Metastatic Breast Carcinoma in the Brain (tissue), 10 donors: ENCODE results near the gene CHST1.

DNA sequence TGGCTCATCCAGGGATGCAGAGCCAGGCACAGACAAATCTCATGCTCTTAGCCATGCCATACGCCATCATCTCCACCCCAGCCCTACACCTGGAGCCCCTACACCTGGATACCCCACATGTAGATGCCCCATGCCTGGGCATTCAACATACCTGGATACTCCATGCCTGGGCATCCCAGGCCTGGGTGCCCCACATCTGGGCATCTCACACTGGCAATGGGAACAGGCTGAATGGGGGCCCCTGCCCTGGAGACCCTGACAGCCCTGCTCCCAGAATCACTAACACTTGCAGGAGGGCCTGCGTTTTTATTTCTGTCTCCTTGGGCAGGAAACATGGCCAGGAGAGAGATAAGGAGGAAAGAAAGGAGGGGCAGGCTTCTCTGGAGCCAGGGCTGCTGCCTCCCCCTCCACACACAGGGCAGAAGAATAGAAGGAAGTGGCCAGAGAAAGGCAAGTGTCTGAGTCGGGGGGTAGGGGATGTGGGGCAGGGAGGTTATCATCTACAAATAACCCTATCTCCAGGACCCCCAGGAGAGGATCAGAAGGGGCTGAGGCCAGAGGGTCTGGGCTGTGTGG lies 25.6 kb upstream of the TSPAN18 start:
- PRO-cap, 10 experiments: no peak in any of the 10 experiments

DNA sequence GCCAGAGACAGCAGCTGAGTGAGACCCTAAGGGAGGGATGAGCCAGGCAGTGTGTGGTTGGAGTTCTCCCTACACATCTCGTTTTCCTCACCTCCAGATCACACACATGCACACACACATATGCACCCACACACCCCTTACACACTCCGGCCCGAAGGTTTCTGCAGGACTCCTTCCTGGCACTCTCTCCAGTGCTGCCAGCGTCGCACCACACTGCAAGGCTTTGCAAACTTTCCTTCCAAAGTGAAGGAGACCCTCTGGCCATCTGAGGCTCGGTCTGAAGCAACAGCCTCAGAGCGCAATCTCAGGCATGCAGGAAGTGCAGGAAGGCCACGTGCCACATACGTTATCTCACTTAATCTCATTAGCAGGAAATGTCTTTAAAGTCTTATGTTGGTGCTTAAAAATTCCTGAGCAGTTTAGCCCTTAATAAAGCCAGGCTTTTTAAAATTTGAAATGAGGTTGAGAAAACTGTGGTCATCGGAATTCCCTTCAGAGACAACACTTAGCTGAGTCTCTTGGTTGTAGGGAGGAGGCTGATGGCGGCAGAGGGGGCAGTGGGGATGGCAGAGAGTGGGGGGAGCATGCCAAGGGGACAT lies 27.0 kb upstream of the TP53I11 start:
- PRO-cap, 10 experiments: no peak in any of the 10 experiments

- PRO-cap, 10 experiments: no peak in any of the 10 experiments
Observed at GRCh38 chr11:45092114-45092434, 54.4 kb upstream of the PRDM11 start.

DNA sequence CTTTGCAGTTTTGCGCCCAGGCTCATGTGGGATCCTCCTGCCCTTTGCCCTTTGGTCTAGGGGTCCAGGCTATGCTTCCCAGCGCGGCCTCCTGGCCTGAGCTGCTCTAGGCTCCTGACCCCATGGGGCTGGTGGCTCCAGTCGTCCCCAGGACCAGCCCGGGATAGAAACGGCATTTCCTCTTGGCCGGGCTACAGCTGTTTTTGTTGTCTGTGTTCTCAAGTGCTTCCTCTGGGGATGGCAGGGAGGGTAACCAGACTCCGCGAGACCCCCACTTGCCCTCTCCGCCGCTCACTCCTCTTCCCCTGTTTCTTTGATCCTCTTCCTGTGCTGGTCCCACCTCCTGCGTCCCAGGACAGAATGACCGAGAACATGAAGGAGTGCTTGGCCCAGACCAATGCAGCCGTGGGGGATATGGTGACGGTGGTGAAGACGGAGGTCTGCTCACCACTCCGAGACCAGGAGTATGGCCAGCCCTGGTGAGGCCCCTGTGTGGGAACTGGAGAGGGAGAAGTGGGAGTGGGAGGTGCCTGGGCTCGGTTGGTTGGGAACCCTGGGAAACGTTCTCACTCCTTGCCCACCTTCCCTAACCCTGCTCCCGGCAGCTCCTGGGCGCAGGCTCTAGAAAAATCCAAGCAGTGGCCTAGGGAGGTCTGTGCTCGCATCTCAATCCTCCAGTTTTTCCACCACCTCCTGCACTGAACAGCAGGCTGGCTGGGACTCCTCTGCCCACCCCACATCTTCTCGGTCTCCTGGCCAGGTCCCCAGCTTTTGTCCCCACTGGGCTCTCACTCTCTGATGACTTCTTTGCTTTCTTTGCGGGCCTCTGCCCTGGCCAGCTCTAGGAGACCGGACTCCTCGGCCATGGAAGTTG lies 35.2 kb downstream of the PRDM11 start:
- PRO-cap, 10 experiments: peak in 1 of 10 experiments; most common minus-strand start position 165 of the sequence (in 1)

DNA sequence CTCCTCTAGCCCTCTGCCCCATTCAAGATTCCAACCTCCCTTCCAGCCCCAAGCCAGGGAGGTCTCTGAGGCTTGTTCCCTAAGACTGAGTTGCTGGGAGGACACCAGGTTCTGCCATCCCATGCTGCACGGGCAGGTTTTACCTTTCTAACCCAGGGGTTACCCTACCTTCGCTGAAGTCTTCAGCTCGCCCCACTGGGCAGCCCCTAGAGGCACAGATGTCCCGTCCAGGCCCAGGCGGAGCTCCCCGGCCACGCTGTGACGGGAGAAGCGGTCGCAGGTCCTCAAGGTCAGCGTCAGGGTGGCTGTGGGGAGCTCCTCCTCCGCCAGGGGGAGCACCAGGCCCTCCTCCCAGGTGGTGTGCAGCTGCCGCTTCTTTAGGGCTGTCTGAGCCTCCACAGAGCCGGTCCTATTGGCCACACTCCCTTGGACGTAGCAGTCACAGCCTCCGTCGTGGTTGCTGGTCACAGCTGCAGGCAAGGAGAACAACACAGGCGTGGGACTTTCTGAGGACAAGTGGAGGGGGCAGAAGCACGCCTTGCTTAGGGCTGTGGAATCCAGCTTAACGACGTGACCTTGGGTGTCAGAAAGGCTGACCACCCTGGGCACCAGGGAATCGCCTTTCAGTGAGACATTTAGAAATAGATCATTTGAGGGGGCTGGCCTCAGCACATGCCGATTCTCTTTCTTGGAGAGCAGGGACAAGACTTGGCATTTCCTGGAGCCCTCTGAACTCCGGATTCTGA lies 33.7 kb downstream of the SYT13 start:
- PRO-cap, 10 experiments: no peak in any of the 10 experiments

DNA sequence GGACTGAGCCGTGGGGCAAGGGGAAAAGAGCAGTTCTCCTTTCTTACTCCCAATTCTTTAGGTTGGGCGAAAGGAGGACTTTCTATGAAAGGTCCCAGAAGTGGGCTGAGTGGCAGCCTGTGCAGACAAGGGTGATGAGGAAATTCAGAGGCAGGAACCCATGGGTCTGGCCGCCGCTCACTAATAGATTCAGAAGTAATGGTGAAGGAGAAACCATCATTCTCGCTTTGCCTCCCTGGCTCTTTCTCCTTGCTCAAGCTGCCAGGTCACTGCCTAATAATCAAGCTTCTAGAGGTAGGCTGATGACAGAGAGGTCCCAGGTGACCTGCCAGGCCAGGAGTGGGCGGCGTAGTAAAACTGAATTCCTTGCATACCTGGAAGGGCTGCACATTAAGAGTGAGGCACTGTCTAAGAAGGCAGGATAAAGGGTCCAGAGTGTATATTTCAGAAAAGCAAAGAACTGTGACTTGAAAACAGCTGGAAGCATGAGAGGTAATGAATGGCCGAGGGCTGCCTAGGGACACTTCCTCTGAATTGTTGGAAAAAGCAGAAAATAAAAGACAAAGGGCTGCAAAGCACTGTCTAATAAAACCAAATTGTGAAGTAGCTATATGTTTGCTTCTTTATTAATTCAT lies 4.1 kb downstream of the SYT13 start:
- PRO-cap, 10 experiments: peak in 1 of 10 experiments; most common plus-strand start position 390 of the sequence (in 1); most common minus-strand start position 278 of the sequence (in 1)

DNA sequence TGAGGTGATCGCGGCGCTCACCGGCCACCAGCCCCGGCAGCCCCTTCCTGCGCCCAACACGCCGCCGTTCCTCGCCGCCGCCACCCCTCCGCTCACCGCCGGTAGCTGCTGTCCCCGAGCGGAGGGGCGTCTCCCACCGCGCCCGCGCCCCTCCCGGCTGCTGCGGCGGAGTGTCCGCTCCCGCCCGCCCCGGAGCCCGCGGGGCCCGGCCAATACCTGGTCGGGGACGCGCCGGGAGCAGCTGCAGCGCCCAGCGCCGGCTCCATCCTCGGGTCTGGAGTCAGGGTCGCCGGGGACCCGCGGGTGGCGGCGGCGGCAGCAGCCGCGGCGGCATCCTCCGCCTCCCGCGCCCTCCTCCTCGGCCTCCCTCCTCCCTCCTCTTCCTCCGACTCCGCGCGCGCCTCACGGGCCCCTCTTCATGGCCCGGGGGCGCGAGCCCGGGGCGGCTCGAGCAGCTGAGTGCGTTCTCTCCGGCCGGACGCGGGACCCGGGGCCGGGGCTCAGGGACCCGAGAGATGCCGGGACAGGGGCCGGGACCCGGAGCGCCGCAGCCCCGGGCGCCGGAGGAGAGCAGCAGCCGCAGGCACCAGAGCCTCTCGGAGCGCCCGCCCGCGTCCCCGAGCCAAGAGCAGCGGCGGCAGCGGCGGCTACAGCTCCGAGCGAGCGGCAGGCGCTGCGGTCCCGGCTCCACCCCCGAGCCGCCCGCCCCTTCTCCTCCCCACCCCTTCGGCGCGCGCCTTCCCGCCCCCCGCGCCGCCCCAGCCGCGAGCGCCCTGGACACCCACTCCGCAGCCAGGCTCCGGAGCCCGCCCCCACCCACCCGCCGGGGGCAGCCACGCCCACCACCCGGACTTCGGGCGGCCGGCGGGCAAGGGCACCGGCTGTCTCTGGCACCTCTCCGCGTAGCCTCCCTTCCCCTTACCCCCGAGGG lies at the start of gene CHST1:
Gene CHST1 (minus strand): TSS at position 661 of the 931 bp plus-strand sequence.
- PRO-cap, 10 experiments: peak in 4 of 10 experiments; most common plus-strand start position 841 of the sequence (in 1); most common minus-strand start position 700 of the sequence (in 2)

- PRO-cap, 10 experiments: no peak in any of the 10 experiments
Observed at GRCh38 chr11:45771223-45771792, 33.6 kb upstream of the SLC35C1 start.

DNA sequence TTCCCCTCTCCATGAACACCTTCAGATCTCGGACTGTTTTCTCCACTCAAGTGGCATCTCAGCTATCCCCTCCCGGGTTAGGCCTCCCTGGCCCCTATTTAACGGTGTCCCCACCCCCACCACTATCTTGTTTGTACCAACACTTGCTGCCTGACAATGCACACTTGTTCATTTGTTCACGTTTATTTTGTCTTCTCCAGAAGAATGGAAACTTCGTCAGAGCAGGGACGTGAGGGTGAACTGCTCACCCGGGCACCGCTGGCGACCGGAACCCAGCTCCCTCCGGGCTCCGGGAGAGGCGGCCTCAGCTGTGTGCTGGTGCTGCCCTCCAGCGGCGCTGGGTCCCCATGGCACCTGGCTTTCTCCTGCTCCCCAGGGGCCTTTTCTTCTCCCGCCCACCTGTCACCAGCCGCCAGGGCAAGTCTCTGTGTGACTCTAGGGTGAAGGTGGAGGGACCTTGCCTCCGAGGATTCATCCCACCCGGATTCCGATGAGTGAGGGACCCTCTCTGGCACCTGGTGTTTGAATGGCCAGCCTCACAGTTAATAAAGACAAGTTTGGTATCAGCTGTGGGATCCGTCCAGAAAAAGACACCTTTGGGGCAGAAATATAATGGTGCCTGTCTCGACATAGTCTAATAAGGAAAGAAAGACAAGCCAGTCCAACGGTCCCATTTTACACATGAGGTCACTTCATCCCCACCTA lies 33.0 kb upstream of the SLC35C1 start:
- PRO-cap, 10 experiments: peak in 2 of 10 experiments; most common minus-strand start position 272 of the sequence (in 2)

GRCh38 chr11:45791346-45791877 lies 13.5 kb upstream of the SLC35C1 start:
- PRO-cap, 10 experiments: no peak in any of the 10 experiments

DNA sequence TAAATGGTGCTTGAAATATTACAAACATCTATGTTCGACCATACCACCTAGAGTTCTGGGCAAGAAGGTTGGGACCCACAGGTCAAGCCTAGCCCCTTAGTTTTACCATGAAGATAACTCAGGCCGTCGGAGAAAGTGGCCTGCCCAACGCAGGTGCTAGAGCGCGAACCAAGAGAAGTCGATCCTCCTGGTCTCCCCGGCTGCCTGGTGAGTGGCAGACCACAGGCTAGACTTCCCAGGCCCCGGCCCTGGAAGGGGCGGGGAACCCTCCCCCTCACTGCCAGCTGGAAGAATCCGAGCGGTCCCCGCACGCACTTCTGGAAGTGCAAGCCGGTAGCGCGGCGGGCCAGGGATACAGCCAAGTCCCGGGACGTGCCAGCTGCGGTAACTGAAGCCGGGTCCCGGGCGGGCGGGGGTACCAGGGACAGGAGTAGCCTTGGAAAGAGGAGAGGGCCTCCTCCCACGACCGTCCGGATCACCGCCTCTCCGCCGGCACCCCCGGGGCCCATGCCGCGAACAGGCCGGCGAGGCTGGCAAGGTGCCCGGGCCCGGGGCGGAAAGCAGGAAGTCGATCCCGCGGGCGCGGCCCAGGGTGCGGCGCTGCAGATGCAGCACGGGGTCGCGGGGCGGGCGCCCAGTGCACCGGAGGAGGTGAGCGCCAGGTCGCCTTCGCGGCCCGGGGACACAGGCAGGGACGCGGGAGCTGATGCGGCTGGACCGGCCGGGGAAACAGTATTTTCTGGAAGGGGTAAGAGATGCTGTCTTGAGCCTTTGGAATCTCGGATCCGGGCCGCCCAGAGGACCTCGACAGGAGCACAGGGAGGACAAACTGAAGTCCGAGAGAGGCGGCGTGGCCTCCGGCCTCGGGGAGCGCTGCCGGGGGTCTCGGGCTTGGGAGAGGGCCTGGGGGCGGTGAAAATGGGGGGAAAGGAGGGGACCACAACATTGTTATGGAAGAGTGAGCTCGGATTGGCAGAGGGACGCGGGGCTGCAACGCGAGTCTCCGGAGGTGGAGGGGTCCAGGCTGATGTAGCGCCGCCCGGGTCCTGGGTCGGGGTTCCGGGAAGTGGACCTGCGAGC lies 839 bp upstream of the SLC35C1 start:
- PRO-cap, 10 experiments: peak in 7 of 10 experiments; most common plus-strand start position 637 of the sequence (in 4); most common minus-strand start position 491 of the sequence (in 4)

- PRO-cap, 10 experiments: peak in 1 of 10 experiments; most common plus-strand start chr11:45865671 (in 1)
Observed at GRCh38 chr11:45865350-45865916, 18.2 kb downstream of the CRY2 start.

GRCh38 chr11:45882399-45883129 lies 2.9 kb upstream of the MAPK8IP1 start:
- PRO-cap, 10 experiments: no peak in any of the 10 experiments

- PRO-cap, 10 experiments: no peak in any of the 10 experiments
Observed at GRCh38 chr11:45885980-45887034, 856 bp downstream of the MAPK8IP1 start.

GRCh38 chr11:45906022-45907002 lies 759 bp downstream of the FREY1 start:
- PRO-cap, 10 experiments: no peak in any of the 10 experiments

DNA sequence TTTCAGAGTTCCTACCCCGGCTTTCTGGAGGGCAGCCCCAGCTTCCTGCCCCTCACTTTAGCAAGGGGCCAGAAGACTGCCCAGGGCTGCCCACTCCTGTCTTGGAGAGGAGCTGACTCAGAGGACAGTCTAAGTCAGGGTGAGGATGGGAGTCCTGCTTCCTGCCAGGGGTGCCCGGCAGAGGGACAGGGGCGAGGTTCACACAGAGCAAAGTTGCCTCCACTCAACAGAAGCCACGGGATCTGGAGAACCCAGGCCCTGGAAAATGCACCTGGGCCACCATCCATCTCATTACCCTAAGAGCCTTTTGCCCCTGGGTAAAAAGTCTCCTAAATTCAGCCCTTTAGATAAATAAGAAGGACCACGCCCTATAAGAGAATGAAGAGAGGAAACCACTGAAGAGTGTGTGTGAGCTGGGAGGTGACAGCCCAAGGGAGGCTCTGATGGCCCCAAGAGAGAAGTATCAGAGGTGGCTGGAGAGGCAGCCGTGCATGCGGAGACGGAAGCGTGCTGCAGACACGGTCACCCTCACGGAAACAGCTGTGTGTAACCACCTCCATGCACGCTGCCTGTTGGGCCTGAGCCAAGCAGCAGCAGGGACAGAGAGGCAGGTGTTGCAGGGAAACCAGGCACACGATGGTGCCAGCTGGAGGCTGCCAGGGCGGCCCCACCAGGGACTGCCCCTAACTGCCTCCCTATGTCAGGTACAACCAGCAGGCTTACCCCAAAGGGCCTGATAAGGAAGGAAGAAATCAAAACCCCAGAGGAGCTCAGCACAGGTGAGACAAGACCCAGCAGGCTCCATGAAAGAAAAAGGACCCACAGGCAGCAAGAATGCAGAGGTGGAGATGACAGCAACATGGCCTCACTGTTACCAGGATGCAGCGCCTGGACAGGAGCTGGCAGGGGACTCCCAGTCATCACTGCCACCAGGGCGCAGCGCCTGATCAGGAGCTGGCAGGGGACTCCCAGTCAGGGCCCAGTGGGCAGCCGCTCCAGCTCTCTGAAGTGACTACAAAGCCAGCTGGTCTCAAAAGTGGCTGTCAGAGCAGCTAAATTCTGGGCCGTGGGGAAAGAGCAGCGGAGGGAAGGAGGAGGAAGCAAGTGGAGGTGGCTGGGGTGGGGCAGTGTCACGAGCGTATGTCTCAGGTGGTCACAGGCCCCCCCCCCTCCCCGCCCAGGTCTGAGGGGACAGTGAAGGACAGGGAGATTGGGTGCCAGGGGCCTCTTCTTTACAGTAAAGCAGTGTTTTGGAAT lies 7.7 kb downstream of the LARGE2 start:
- PRO-cap, 10 experiments: no peak in any of the 10 experiments

DNA sequence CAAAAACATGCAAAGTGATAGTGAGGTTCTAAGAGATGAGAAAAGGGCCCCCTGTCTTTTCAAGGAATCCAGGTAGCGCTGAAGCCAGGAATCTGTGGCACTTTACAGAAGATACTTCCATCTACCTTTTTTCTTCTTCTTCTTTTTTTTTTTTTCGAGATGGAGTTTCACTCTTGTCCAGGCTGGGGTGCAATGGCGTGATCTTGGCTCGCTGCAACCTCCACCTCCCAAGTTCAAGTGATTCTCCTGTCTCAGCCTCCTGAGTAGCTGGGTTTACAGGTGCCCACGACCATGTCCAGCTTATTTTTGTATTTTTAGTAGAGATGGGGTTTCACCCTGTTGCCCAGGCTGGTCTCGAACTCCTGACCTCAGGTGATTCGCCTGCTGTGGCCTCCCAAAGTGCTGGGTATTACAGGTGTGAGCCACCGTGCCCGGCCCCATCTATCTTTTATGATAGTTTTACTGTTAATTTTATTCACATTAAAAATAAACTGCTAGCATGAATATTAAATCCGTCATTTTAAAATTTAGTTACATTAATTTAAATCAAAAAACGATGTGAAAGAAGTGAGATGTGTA lies 84.8 kb downstream of the LARGE2 start:
- PRO-cap, 10 experiments: no peak in any of the 10 experiments

DNA sequence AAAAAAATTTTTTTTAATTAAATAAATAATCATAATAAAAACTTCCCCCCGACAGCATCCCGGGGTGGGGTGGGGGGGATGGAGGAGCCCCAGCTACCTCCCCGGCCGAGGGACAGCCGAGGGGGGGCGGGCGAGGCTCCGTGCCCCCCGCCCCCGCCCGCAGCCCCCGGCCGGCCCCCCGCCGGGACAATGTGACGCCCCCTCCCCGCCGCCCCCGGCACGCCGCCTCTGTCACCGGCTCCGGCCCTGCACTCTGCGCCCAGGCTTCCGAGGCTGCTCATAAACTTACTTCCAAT lies 1.1 kb downstream of the PHF21A start:
- PRO-cap, 10 experiments: peak in 10 of 10 experiments; most common minus-strand start position 257 of the sequence (in 9)

GRCh38 chr11:46127130-46127705 lies 6.0 kb upstream of the PHF21A start:
- PRO-cap, 10 experiments: peak in 1 of 10 experiments; most common minus-strand start chr11:46127313 (in 1)

DNA sequence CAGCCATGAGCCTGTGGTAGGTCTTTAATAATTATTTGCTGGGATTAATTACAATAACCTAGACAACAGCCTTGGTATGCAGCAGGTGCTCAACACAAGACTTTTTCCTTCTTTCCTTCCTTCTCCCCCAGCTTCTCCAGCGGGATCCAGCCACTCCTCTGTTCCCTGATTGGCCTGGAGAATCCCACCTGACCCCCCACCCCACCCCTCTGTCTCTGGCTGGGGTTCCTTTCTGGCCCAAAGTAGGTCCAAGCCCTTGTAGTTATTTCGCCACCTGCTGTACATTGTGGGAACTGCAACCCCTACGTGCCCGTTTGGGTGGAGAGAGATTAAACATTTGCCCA lies 32.3 kb upstream of the DGKZ start:
- PRO-cap, 10 experiments: no peak in any of the 10 experiments